ENCODE data around the genes PTP4A2 and RBBP4.

- CAGE, long polyA plus RNA, result no peak
- RRBS, result no CpG with 5 or more reads among the region's 4 CpGs
Measured at GRCh38 chr1:31935626-31935980, 2.6 kb downstream of the PTP4A2 start.

- CAGE, long polyA plus RNA, result start-site peak on the minus strand at chr1:31938263-31938358, 1,440 and 871 reads in 2 replicates
- RRBS, result 2% methylated on average over 28 of the region's 83 CpGs
Measured at GRCh38 chr1:31937990-31938479, at the start of gene PTP4A2. PTP4A2 (minus strand) TSS chr1:31938368.

DNA sequence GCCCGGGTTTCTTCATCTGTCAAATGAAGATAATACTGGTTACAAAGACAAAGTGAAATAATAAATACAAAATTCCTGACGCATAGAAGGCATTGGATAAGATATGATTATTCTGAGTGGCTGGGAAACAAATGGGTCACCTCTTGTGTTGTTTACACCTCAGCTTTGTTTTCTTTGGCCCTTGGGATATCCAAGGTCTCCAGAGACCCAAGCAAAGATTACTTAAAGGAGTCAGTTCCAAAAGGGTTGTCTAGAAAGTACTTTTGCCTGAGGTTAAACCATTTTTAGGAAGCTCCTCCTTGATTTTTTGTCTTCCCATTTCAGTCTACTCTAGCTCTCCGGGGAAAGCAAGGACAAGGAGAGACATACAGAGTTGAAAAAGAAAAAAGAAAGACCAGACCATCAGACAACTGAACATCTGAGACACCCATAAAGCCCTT is 9.7 kb downstream of the KHDRBS1 start:
- CAGE, long polyA plus RNA, result no peak
- RRBS, result no CpG with 5 or more reads among the region's 3 CpGs

GRCh38 chr1:32108248-32109027 is 582 bp downstream of the KPNA6 start:
- CAGE, long polyA plus RNA, result no peak
- RRBS, result 2% methylated on average over 5 of the region's 33 CpGs

GRCh38 chr1:32201473-32201982 is 1.1 kb downstream of the CCDC28B start:
- CAGE, long polyA plus RNA, result start-site peak on the plus strand at chr1:32201673-32201690, 10 and 16 reads in 2 replicates
- RRBS, result no CpG with 5 or more reads among the region's 9 CpGs

DNA sequence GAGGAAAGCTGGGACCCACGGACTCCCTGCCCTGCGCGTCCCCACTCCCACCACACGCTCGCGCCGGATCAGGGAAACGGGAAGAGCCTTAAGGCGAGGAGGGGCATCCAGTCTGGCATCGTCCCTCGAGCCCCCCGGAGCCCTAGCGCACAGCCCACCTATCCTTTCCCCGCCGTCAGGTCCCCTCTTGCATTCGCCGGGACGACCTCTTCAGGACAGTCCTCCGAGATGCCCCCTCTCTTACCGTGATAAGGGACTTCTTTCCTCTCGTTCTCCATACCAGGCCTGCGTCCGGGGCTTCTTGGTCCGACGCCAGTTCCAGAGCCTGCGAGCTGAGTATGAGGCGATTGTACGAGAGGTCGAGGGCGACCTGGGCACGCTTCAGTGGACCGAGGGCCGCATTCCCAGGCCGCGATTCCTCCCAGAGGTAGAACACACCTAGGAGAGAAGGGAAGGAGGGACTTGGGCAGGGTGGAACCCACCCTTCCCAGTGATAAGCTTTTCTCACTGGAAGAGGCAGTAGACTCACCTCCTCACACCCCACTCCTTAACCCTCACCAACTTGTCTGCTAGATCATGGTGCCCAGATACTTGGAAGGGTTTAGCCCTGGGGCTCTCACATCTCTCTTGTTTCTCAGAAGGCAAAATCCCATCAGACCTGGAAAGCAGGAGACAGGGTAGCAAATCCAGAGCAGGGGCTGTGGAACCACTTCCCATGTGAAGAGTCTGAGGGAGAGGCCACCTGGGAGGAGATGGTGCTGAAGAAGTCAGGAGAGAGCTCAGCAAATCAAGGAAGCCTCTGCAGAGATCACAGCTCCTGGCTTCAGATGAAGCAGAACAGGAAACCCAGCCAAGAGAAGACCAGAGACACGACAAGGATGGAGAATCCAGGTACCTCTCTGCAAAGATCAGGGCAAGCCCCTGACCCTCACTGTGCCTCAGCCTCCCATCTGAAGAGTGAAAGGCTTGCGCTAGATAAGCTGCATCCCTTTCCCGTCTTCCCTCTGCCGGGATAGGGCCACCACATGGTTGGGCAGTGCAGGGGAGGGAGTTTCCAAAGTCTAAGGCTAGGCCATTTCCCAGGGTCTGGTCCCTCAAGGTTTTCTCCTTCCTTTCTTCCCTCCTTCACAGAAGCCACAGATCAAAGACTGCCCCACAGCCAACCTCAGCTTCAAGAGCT is 790 bp downstream of the IQCC start:
- CAGE, long polyA plus RNA, result no peak
- RRBS, result 2% methylated on average over 21 of the region's 39 CpGs

DNA sequence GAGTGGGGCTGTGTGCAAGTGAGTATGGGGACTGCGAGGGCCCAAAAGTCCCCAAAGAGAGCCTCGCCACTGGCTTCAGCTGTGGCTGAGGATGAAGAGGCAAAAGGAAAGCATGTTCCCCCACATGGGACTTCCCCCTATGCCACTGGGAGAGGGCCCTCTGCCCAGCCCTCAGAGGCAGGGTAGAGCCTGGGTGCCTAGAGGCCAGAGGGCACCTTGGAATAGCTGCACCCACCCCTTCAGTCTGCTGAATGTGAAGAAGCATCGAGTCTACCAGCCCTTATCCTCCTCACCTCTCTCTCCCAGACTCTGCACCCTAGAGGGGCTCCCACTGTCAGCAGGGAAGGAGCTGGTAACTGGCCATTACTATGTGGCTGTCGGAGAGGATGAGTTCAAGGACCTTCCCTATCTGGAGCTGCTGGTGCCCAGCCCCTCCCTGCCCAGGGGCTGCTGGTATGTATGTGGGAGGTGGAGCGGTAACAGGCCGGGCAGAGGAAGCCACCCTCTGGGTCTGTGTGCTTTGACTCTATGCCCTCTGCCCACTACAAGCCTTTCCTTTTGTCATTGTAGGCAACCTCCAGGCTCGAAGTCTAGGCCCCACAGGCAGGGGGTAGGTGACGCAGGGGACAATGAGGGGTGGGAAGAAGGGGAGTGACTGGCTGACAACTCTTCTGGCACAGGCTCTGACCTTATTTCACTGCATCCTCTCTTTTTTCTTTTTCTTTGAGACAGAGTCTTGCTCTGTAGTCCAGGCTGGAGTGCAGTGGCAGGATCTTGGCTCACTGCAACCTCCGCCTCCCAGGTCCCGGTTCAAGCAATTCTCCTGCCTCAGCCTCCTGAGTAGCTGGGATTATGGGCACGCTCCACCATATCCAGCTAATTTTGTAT is 3.5 kb downstream of the DCDC2B start:
- CAGE, long polyA plus RNA, result no peak
- RRBS, result no CpG with 5 or more reads among the region's 11 CpGs

- CAGE, long polyA plus RNA, result no peak
- RRBS, result no CpG with 5 or more reads among the region's 11 CpGs
Measured at GRCh38 chr1:32215841-32216710, 6.1 kb downstream of the TMEM234 start.

DNA sequence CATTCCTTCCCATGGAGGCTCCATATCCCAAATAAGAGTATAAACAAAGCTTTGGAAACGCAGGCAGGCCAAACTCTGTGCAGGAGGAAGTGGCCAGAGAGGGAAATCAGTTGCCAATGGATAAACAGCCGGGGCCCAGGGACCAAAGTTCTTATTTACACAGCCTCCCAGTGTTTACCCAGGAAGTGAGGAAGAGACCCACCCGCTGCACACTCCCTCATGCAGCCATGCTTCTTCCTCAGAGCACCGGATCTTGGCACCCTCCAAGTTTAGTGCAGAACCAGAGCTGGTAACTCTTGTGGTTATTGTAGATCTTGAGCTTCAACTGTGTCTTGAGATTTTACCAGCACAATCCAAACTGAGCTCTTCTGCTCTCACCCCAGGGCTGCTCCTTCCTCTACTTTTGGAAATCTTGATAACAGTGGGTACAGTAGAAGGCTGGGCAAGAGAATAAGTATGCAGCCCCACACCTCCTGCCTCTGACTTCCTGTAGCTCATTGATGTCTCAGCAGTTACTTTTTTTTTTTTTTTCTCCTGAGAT is 14.2 kb downstream of the MARCKSL1 start:
- CAGE, long polyA plus RNA, result no peak
- RRBS, result 7% methylated on average over 2 of the region's 4 CpGs

DNA sequence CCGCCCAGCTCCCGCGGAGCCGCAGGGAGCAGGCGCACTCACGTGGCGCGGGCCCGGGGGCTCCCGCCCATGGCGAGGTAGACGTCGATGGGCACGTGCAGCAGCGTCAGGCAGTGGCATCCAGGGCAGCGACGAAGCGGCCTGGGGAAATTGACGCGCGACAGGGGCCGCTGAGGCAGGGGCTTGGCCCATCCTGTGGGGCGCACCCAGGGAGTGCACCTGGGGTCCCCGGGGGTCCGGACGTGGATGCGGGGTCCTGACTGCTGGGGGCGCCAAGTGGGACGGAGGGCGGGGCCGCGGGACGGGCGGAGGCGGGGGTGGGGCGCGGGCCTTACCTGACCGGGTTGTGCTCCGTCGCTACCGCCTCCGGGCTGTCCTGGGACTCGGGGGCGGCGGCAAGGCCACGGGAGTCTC is 883 bp downstream of the FAM229A start:
- CAGE, long polyA plus RNA, result no peak
- RRBS, result 11% methylated on average over 5 of the region's 46 CpGs

DNA sequence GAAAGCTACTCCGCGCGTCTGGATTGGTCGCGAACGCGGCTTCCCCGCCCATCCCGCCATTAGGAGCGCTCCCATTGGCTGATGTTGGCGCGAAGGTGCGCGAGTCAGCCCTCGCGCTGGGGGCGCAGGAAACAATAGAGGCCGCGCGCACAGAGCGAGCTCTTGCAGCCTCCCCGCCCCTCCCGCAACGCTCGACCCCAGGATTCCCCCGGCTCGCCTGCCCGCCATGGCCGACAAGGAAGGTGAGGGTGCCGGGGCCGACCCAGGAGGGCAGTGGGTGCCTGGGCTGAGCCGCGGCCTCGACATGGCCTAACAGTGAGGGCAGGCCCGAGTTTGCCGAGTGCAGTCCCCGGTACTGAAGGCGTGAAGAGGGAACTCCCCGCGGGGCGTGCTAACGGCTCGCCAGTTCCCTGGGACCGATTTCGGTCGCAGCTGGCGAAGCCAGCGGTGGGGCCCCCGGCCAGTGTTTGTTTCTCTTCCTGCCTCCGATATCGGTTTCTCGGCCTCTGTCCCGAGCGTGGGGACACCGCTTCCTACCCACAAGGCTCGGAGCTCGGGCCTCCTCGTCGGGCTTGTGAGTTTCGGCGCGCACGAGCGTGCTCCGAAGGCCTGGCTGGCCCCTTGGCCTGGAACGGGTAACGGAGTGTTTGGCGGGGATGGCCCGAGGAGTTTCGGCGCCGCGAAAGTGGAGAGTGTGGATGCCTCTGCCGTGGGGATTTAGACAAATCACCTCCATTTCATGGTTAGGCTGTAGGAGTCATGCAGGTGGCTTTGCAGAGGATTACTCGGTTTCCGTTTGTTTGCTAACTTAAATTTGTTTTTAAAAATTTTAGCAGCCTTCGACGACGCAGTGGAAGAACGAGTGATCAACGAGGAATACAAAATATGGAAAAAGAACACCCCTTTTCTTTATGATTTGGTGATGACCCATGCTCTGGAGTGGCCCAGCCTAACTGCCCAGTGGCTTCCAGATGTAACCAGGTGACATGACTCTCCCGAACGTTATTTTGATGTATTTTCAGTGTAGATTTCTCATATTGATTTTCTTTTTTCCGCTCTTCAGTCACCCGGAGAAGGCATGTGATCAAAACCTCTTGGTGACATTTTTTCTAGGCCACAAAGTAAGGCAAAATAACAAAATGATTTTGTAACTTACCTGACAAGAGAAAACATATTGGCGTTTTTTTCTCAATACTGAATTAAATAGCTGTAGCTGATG is at the start of gene RBBP4:
RBBP4 (plus strand) TSS at position 128 of the 1,219 bp plus-strand sequence.
- CAGE, long polyA plus RNA, result no peak
- RRBS, result 2% methylated on average over 17 of the region's 86 CpGs

DNA sequence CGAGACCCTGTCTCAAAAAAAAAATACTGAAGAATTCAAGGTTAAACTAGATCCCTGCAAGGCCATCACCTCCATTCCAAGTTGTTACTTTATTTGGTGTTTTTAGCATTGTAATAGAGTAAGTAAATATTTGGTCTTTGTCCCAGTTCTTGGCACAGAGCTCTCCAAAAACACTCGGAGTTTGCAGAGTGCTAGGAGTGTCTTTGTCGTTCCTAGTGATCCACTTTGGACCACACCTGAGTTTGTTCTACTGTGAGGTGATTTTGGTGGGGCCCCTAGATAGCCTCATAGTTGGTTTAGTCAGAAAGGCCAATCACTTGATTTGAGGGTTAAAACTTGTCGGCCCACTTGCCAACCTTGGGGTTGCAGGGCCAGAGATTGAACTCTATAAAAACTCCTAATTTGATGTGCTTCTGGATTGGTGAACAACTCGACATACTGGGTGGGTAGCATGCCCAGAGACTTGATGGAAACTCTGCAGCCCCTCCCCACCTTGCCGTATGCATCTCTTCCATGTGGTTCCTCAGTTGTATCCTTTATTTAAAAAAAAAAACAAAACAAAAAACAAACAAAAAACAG is 25.6 kb downstream of the SYNC start:
- CAGE, long polyA plus RNA, result no peak
- RRBS, result no CpG with 5 or more reads among the region's 6 CpGs

GRCh38 chr1:32869852-32870265 is 853 bp downstream of the FNDC5 start:
- CAGE, long polyA plus RNA, result no peak
- RRBS, result 63% methylated on average over 5 of the region's 14 CpGs

DNA sequence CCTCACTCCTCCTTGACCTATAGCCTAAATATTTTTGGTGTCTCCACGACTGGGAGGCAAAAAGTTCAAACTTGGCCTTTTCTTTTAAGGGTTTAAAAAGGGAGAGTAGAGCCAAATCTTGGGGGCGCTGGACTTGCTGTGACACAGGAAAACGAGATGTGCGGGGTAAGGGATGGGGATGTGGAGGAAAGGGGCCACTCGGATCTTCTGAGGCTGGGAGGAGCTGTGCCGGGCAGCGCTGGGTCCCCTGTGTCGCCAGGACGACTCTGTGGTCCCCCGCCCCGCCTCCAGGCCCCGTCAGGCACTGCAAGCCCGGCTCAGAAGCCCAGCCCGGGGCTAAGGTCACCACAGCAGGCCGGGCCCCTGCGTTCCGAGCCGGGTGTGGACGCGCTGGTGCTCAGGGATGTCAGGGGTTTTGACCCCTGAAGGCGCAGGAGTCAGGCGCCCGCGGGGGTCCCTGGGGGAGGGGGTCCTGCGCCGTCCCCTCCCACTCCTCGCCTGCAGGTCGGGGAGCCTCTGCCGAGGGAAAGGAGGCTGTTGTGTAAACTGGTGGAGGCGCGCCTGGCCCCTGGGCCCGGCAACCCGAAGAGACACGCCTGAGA is 23.6 kb upstream of the TMEM54 start:
- CAGE, long polyA plus RNA, result no peak
- RRBS, result 22% methylated on average over 4 of the region's 34 CpGs

- CAGE, long polyA plus RNA, result no peak
- RRBS, result no CpG with 5 or more reads among the region's 10 CpGs
Measured at GRCh38 chr1:33146483-33147234, 35.2 kb downstream of the TRIM62 start.

DNA sequence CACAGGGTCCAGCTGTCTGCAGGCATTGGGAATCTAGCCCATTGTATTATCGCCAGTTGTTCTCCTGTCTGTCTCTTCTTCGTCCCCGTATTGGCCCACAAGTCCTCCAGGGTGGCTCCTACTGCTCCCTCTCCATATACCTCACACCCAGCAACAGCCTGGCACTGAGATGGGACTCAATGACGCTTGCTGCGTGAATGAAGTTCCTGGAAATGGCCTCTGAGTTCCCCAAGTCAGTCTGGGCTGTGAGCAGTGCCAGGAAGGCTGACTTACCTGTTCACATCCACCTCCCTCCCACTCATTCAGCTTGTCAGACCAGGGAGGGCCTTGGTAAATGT is 14.4 kb downstream of the TRIM62 start:
- CAGE, long polyA plus RNA, result no peak
- RRBS, result no CpG with 5 or more reads among the region's 5 CpGs

DNA sequence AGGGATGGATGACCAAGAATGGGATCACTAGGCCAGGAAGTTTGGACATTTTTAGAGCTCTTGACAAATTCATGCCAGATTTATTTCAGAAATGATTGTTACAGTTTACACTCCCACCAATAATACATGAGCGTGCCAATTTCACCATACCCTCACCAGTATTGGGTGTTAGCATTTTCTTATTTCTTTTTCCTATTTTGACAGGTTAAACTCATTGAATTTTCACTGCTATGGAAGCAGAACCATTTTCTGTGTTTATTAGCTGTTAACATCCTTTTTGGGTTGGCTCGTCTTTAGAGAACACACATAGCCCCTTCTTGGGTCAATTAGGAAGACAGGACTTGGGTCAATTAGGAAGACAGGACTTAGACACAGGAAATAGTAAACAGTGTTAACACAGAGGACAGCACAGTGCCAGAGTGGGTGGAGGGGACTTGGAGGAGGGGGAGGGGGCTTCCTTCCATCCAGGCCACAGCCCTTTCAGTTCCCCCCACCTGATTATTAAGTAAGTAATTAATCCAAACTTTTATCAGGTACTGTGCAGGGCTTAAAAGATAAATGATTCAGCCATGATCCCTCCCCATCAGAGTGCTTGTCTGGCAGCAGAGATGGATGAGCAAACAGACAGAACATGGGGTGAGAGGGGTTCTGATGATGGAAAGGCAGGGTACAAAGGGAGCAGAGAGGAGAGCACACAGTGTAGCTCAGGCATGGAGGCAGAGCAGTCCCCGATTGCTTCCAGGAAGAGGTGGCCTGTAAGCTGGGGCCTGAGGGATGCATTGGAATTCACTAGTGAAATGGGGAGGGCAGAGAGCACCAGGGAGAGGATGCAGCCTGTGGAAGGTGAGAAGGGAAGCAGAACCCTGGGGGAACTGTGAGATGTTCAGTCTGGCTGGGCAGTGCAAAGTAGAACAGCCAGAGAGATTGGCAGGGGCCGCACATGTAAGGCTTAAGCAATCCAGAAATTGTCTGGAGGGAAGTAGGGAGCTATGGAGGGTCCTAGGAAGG is 11.9 kb downstream of the ZNF362 start:
- CAGE, long polyA plus RNA, result no peak
- RRBS, result no CpG with 5 or more reads among the region's 4 CpGs

DNA sequence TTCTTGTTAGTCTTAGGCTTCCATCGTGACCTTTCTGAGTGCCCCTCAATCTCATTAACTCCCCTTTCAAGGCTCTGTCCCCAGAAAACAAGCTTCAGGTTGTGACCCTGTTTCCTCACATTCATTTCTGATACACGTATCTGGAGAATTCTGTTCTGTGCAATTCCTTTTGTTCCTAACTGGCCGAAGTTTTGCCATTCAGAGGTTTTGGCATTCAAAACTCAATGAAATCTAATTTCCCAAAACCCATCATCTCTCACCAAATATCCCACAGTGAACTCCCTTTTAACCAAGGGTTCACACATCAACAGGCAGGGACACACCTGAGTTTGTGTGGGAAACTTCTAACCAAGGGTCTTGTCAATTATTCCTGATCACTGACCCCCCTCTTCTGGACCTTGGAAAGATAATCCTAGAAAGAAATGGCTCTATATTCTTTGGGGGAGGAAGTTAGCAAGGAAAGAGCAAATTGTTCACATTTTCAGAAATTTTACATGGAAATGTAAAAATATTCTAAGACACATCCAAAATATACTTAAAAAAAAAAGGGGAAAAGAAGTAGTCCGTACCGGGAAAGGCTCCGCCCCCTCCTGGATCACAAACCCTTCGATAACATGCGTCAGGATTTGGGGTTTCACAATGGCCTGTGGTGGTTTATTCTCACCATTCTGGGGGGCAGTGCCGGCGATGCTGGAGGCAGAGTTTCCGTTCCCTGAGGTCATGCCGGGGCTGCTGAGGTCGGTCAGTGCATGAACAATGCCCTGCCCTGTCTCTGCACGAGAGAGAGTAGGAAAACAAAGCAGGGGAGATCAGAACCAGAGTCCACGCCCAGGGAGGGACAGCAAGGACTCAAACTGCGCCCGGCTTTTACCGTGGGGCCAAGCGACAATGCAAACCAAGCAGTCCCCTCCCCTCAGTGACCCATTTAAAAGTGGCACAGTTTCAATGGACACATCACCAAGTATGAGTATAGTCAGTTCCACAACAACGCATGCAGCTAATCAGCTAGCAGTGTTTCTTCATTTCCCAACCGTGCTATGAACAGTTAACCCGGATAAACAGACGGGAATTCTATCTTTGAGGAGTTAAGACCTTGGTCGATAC is 13.0 kb upstream of the A3GALT2 start:
- CAGE, long polyA plus RNA, result no peak
- RRBS, result 8% methylated on average over 1 of the region's 24 CpGs

- CAGE, long polyA plus RNA, result no peak
- RRBS, result under 1% methylated on average over 28 of the region's 119 CpGs
Measured at GRCh38 chr1:33349070-33349959, 28.4 kb upstream of the A3GALT2 start.

DNA sequence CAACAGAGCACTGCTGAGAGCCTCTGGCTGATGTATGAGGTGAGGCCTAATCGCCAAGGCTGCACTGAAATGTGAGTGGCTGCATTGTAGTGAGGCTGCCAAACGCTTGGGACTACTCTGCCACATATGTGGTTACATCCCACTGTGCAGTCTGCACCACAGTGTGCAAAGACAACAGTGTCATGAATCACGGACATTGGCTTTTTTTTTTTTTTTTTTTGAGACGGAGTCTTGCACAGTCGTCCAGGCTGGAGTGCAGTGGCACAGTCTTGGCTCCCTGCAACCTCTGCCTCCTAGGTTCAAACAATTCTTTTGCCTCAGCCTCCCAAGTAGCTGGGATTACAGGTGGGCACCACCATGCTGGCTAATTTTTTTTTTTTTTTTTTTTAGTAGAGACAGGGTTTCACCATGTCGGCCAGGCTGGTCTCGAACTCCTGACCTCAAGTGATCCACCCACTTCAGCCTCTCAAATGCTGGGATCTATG is 97.6 kb downstream of the ZSCAN20 start:
- CAGE, long polyA plus RNA, result no peak
- RRBS, result no CpG with 5 or more reads among the region's 7 CpGs

Measured in osteoblast (primary cell).